Measurements from ENCODE around the gene CCDC90B.

DNA sequence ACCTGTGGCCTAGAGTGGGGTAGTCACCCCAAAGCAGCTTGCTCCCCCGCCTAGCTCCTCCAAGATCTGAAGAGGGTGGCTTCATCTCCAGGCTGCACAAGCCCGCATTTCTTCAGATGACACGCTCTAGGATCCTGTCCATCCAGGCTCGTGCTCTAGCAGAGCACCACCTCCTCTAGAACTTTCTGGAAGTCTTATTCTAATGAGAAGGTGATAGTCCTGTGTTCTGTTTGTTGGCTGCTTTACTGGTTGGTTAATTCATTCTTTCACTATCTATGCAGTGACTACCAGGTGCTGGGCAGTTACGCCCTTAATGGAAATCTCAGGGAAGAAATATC is 32.2 kb downstream of the USP35 start:
- PRO-cap = no peak

GRCh38 chr11:78230428-78230870 is 41.7 kb downstream of the USP35 start:
- PRO-cap = no peak

DNA sequence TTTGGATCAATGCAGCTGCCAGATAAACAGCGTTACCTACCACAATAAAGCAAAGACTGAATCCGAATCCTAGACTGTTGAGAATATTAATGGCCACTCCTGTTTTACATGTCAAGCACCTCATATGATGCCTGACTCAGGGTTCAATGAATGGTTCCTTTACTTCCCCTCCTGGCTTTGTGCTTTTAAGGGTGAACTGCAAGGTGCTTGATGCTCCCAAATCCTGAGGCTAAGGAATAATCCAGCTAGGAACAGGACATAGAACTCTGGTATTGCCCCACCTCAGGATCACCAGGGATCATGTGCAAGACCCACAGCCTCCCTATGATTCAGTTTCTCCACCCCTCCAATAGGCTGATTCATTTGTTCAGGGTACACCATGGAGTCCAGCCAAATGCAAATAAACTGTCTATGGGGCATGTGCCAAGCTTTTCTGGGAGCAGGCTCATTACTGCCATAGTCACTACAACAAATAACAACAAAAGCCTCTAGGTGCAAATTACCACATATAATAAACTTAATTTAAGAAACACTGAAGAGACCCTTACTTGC is 104.3 kb downstream of the GAB2 start:
- PRO-cap = no peak

- PRO-cap = no peak
Measured at GRCh38 chr11:78350979-78351215, 66.7 kb downstream of the GAB2 start.

DNA sequence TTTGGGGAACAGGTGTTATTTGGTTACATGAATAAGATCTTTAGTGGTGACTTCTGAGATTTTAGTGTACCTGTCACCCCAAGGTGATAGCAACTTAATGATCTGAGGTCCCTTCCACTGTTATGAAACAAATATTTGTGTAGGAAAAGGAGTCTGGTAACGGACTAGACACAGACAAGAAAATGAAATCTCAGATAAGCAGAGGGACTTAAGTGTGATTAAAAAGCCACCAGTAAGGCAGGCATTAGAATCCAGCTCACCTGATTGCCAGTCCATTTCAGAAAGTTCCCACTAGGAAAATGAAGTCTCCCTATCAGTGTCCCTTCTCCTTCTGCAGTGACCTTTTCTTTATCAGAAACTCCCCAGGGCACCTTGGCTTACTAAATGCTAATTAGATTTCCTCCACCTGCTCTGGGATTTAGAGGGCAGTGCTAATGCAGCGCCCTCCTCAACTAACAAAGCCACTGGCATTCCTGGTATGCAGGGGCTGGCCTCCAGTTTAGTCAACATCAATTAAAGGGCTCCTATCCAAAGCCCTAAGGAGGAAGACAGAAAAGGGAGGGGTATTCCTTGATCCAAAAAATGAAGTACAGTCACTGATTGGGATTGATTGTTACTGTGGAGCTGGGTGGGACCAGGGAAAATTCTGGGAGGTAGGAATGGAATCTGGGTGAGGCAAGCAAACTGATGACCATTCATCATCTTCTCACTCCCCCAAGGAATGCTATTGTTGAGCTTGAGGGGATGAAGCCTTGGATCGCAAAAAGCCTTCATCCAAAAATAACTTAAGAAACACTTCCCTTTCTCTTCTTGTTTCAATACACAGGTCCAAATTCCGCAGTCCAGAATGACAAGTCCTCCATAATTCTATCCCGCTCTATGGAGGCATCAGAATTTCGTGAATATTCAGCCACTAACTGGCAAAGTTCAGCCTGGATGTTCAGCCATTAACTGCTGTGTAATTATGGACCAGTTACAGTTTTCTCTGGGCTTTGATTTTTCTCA is 52.3 kb downstream of the GAB2 start:
- PRO-cap = no peak

DNA sequence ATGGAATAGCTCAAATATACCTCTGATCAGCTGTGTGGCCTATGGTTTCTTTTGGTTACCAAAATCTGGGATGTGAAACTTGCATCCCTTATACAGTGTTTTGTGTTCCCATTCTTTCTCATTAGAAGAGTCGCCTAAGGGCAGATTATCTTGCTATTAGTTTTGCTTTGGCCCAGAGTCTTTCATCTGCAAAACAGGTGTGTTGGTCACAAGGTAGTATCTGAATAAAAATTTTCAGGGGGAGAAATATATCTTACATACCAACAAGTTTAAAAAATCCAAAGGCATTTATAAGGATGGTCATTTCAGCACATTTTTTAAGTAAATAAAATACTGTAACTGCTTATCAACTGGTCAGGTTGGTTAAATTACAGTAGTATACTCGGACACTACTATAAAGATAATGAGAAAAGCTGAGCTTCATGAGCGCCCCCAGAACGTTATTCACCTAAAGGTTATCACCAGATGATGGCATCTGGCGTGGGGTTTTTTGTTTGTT is 48.2 kb downstream of the GAB2 start:
- PRO-cap = no peak

GRCh38 chr11:78465413-78465741 is 47.8 kb upstream of the GAB2 start:
- PRO-cap = no peak

DNA sequence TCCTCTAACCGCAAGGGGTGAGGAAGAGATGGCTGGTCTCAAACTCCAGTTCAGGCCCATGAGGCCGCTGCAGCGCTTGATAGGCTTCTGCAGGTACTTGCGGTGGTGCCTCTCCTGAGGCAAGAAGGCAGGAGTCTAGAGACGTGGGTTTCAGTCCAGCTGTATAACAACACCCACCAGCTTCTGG is 292 bp upstream of the FAM181B start:
- PRO-cap = no peak

DNA sequence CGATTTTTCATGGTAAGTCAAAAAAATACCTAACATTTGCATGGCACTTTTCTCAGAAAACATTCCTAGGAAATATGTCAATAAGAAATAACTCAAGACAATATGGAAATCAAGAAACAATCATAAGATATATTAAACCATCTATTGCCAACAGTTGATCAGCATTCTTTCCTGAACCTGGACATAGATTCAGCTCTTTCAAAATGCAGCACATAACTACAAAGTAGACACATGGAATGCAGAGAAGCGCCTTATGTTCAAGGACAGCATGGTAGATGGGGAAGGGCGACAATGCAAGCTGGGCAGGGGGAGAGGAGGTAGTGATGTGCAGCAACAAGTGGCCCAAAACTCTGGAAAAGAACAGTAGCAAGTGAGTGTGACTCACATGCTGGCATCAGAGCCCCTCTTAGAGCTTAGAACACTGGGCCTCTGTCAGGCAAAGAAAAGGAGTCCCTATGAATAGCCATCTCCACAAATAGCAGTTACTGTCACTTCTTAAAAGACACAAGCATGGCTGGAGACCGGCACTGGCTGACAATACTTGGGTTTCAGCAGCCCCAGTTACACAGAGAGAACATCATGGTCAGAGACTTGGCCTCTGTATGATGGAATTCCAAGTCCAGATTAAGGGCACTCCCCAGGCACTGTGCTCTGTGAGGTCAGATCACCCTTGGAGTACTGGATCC is 58.3 kb downstream of the PRCP start:
- PRO-cap = no peak

DNA sequence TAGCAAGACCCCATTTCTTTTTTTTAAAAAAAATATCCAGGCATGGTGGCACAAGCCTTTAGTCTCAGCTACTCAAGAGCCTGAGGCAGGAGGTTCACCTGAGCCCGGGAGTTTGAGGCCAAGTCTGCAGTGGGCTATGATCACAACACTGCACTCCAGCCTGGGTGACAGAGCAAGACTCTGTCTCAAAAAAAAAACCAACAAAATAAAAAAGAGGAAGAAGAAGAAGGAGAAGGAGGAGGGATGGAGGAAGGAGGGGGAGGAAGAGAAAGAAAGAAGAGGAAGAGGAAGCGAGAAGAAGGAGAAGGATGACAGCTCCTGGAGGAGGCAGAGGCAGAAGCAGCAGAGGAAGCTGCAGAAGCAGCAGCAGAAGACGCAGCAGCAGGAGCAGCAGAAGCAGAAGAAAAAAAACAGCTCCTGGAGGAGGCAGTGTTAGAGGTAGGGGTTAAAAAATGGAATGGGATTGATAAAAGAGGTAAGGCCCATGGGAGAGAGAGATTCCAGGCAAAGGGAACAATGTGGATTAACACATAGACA is 11.0 kb downstream of the PRCP start:
- PRO-cap = unidirectional peak, plus-strand start at position 336 of the sequence

DNA sequence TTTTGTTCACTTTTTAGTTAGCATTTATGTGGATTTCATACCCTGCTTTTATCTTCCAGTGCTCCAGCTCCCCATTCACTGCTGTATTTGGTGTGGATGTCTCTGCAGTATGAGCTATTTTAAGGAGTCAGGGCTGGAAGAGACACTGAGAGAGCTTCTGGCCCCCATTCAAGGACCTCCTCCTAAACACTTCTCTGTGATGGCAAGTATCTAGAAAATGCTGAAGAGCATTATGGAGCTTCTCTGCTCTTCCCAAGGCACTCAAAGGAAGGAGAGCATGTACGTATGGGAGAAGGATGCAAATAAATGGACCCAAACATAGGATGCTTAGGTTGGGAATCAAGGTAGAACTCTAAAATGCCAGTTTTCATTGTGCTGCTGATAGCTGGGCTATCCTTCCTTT is 79.4 kb downstream of the RAB30 start:
- PRO-cap = no peak

DNA sequence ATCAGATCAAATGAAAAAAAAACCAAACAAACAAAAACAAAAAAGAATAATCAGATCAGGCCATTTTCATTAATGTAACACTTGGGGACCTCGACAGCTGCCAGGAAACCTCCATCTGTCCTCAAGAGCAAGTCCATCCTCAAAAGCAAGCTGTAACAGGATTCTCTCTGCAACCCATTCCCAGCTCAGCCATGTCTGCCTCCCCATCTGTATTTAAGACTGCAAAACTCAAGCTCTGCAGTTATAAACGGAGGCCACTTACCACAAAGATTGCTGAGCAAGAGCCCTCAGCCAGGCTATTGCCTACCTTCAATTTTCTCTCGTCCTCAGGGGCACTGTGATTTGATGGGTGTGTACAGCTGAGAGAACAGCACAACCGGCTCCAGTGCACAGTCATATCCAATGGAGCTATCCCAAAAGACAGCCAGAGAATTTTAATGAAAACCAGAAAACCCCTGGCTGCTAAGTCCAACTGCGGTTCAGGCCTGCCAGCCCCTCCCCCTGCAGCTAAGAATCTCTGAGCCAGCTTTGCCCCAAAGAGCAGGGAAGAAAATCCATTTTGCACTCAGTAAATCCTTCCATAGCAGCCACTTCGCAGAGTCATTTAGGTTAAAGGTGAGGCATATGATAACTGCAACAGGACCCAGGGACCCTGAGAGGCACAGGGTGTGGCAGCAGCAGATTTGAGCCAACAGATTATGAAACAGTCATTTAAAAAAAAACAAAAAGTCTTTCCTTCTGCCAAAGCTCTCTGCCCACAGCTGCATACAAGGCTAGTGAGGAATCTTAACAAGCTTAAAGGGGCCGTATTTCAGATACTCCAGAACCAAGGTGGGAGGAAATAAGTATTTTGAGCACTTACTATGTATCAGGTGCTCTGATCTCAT is 37.6 kb downstream of the RAB30 start:
- PRO-cap = no peak

DNA sequence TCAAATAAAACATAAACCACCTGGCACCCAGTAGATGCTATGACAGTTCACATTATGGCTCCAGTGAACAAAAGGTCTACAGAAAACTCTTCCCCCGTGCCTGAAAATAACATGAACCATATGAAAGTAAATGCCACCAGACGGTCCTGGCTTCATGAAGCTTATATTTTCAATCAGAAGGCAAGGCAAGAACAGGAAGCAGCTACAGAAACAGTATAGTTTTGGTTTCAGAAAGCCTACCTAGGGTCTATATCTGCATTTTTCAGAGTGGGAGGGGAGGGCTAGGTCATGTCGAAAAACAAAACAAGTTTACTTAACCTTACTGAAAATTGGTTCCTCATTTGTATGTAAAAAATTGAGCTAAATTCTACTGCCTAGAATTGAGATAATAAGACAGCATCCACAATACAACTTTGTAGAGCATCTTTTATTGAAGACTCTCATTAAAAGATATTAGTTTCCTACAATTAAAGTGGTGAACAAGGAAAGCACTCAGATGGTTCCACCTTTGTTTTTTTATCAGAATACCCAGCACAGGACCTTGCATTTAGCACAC is 9.7 kb downstream of the RAB30 start:
- PRO-cap = no peak

- PRO-cap = no peak
Measured at GRCh38 chr11:83115453-83116219, 41.3 kb upstream of the PCF11 start.

- PRO-cap = bidirectional peak, plus-strand start at chr11:83286506, minus-strand start at chr11:83286367
Measured at GRCh38 chr11:83286235-83286643, at the start of gene CCDC90B. TSS of gene CCDC90B (minus strand) at chr11:83286367.

DNA sequence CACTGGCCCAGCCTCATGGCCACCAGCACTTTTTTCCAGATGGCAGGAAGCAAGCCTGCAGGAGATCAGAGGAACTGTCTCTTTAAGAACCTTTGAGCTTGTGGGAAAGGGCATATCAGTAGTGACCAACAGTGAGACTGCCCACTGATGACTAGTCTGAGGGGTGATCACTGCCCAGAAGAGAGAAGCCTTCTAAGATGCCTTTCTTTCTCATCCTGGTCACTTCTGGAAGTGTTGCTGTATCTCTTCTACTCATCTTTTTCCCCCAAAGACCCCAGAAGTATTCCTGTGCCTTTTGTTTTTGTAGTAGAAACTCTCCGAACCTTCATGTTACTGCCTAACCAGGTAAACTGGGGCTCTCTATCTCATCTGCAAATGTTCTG is 125.1 kb upstream of the CCDC90B start:
- PRO-cap = no peak

- PRO-cap = no peak
Measured at GRCh38 chr11:84476466-84476914, 1150.7 kb downstream of the DLG2 start.

GRCh38 chr11:84653992-84654207 is 973.2 kb downstream of the DLG2 start:
- PRO-cap = no peak

GRCh38 chr11:84802532-84802733 is 824.7 kb downstream of the DLG2 start:
- PRO-cap = no peak

DNA sequence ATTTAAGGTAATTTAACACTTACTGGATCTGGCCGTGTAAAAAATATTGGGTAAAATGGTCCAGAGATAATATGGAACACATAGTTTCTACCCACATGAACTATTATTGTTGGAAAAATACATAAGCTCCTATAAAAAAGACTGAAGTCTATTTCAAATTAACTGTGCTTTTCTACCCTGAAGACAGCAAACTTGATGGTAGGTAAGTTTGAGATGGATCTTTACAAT is 729.4 kb downstream of the DLG2 start:
- PRO-cap = no peak